ENCODE results near the gene PLXDC2.

DNA sequence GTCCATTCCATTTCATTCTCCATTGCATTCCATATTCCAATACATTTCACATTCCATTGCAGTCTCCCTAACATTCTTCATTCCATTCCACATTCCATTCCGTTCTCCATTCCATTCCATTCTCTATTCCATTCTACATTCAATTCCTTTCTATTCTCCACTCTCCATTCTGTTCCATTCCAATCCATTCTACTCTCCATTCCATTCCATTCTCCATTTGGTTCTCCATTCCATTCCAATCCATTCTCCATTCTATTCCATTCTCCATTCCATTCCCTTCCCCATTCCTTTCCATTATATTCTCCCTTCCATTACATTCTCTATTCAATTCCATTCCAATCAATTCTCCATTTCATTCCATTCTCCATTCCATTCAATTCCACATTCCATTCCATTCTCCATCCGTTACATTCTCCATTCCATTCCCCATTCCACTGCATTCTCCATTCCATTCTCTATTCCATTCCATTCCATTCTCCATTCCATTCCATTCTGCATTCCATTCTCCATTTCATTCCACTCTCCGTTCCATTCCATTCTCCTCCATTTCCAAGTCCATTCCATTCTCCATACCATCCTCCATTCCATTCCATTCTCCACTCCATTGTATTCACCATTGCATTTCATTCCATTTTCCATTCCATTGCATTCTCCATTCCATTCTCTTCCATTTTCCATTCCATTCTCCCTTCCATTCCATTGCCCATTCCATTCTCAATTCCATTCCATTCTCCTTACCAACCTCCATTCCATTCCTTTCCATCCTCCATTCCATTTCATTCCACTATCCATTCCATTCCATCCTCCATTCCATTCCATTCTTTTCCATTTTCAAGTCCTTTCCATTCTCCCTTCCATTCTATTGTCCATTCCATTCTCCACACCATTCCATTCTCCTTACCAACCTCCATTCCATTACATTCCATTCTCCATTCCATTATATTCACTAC is 82.4 kb downstream of the NSUN6 start:
- PRO-cap = no peak

GRCh38 chr10:18570468-18570939 is 80.9 kb downstream of the NSUN6 start:
- PRO-cap = no peak

- PRO-cap = no peak
Measured at GRCh38 chr10:18570940-18571893, 80.2 kb downstream of the NSUN6 start.

DNA sequence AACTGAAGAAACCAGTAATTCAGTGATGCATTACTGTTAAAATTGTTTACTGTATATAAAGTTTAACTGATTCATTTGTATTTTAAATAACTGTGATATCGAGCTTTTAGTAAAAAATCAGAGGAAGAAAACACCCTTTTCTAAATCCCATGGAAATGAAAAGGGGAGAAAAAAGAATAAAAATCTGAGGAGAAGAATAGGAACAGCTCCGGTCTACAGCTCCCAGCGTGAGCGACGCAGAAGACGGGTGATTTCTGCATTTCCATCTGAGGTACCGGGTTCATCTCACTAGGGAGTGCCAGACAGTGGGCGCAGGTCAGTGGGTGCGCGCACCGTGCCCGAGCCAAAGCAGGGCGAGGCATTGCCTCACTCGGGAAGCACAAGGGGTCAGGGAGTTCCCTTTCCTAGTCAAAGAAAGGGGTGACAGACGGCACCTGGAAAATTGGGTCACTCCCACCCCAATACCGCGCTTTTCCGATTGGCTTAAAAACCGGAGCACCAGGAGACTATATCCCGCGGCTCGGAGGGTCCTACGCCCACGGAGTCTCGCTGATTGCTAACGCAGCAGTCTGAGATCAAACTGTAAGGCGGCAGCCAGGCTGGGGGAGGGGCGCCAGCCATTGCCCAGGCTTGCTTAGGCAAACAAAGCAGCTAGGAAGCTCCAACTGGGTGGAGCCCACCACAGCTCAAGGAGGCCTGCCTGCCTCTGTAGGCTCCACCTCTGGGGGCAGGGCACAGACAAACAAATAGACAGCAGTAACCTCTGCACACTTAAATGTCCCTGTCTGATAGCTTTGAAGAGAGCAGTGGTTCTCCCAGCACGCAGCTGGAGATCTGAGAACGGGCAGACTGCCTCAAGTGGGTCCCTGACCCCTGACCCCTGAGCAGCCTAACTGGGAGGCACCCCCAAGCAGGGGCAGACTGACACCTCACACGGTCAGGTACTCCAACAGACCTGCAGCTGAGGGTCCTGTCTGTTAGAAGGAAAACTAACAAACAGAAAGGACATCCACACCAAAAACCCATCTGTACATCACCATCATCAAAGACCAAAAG is 23.8 kb downstream of the NSUN6 start:
- PRO-cap = no peak

DNA sequence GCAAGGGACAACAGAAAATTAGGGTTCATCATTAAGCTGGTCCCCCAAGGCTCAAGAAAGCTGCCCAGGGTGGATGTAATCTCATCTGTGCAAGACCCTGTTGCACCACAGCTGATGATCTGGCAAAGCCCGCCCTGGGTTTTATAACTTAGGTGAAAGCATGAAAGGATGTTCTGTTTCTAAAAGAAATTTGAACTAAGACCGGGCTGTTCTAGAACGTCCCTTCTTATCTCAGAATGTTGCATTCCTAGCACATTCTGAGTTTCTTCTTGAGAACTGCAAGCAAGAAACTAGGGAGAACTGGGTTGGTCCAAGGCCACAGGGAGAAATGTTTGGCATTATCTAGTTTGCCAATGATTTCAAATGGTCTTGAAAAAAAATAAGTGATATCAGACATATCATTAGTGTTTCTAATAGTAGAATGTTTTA is 358.8 kb upstream of the PLXDC2 start:
- PRO-cap = no peak

DNA sequence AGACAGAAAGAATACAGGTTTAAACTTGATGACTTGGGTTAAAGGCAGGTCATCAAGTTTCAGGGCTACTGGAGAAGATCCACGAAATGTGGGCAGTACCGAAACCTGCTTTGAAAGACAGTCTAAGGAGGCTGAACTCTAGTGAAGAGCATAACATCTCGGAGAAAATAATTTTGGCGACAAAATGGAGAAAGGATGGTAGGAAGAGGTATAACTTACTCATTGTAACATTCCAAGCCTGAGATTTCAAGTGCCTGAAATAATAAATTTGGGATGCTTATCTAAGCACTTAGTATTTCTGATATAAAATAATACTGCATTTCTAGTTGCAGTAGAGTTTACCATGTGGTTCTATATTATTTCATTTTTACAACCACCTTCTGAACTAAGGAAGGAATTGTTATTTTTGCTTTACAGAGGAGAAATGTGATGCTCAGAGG is 26.5 kb upstream of the PLXDC2 start:
- PRO-cap = no peak

DNA sequence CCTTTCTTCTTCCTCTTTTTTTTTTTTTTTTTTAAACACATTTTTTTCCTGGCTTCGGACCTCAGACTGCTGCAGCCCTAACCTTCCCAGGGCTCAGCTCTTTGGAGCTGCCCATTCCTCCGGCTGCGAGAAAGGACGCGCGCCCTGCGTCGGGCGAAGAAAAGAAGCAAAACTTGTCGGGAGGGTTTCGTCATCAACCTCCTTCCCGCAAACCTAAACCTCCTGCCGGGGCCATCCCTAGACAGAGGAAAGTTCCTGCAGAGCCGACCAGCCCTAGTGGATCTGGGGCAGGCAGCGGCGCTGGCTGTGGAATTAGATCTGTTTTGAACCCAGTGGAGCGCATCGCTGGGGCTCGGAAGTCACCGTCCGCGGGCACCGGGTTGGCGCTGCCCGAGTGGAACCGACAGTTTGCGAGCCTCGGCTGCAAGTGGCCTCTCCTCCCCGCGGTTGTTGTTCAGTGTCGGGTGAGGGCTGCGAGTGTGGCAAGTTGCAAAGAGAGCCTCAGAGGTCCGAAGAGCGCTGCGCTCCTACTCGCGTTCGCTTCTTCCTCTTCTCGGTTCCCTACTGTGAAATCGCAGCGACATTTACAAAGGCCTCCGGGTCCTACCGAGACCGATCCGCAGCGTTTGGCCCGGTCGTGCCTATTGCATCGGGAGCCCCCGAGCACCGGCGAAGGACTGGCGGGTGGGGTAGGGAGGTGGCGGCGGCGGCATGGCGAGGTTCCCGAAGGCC is at the start of gene PLXDC2:
Gene PLXDC2, plus strand, starts transcription at position 64 of the 732 bp plus-strand sequence.
- PRO-cap = bidirectional peak, plus-strand start at position 504 of the sequence, minus-strand start at position 481 of the sequence; unidirectional peak, minus-strand start at position 563 of the sequence

- PRO-cap = no peak
Measured at GRCh38 chr10:19817340-19818168, 1.3 kb downstream of the PLXDC2 start.

DNA sequence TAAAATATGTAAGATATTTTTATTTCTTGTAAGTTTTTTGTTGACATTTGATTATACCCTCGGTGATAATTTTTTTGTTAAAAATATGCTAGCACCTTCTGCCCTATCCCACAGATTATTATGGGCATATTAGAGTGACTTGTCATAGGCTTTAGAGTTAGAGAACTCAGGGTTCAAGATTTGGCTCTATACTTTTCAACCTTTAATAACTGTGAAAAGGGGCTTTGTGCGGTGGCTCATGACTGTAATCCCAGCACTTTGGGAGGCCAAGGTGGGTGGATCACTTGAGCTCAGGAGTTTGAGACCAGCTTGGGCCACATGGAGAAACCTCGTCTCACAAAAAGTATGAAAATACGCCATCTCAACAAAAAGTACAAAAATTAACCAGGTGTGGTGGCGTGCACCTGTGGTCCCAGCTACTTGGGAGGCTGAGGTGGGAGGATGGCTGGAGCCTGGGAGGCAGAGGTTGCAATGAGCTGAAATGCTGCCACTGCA is 52.7 kb downstream of the PLXDC2 start:
- PRO-cap = no peak

DNA sequence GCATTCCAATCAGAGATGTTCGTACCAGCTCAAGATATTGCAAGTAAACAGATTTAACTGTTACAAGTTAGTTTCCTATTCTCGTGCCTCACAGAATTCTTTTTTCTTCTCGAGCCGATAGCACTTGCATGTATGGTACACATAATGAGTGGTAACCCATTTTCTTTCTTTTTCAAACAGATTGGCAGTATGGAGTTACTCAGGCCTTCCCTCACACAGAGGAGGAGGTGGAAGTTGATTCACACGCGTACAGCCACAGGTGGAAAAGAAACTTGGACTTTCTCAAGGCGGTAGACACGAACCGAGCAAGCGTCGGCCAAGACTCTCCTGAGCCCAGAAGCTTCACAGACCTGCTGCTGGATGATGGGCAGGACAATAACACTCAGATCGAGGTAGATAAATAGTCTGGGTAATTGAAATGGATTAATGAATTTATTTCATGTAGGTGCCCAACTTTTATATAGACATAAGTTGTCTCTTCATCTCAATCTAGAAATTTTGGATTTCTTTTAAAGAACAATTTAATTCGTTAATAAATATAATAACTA is 185.4 kb downstream of the PLXDC2 start:
- PRO-cap = no peak

DNA sequence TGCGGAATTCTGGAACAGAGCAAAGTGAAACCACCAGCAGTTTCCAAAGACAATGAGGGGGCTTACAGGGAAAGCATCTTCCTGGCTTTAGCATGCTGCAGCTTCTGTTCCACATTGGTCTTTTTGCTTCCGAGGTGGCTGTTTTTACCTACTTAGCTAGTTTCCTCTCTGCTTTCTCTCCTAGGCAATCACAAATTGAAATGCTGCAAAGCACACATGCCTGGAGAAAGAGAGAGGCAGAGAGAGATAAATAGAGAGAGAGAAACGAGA is 200.6 kb downstream of the PLXDC2 start:
- PRO-cap = no peak

- PRO-cap = no peak
Measured at GRCh38 chr10:20085697-20085923, 269.4 kb downstream of the PLXDC2 start.

GRCh38 chr10:20091993-20092313 is 275.7 kb downstream of the PLXDC2 start:
- PRO-cap = no peak

GRCh38 chr10:20099896-20100835 is 283.9 kb downstream of the PLXDC2 start:
- PRO-cap = no peak

DNA sequence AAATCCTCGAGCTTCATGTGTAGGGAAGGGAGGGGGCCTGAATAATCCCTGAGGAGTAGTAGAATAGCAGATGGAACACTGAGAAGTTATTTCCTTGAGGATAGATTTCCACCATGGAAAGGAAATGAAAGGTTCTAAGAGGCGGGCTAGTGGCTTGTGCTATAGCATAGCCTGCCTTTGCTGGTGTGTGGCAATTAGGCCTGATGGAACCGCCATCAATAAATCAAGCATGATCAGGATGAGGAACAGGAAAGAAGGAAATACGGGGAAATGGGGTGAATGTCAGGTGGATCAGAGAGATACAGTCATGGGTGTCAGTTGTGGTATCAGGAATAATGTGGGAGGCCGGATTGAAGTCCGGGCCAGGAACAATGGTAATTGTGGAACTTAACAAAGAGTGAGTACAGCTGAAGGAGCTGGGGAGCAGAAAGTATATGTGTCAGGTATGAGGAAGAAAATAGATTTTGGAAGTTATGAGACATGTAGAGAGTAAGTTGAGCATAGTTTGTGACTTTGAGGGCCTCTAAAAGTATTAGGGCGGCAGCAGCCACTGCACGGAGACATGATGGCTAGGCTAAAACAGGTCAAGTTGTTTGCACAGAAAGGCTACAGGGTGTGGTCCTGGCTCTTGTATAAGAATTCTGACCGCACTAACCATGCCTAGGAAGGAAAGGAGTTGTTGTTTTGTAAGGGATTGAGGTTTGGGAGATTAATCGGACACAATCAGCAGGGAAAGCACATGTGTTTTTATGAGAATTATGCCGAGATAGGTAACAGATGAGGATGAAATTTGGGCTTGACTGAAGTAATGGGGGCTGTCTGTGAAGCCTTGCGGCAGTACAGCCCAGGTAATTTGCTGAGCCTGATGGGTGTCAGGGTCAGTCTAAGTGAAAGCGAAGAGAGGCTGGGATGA is 304.7 kb downstream of the PLXDC2 start:
- PRO-cap = no peak

DNA sequence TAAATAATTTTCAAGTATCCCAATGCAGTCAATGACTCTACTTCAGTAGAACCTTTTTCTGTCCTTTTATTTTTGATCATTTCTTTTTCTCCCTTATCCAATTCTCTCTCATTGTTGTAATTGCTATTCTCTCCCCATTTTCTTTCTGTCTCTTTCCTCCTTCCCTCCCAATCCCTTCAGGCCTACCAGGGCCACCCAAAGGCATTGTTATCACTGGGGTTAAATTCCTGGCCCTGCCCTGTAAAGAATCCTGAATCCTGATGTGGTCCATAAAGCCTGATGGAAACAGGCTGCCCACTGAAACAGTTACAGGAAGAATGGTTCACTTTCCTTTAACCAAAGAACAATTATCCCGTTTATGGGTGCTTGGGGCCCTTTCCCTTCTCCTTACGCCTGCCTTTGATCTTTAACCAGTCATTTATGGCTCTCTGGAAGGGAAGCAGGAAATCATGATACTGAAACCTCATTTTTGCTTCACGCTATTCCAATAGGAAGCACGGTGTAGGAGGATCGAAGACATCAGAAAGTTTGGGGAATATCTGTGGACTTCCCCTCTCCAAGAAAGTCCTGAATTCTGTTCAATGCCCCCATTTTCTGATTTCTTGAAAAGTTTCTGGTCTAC is 273.1 kb upstream of the NEBL start:
- PRO-cap = no peak

- PRO-cap = no peak
Measured at GRCh38 chr10:21173390-21173757, 276.3 kb upstream of the NEBL start.

GRCh38 chr10:21293517-21294154 is 231.8 kb downstream of the SKIDA1 start:
- PRO-cap = no peak

DNA sequence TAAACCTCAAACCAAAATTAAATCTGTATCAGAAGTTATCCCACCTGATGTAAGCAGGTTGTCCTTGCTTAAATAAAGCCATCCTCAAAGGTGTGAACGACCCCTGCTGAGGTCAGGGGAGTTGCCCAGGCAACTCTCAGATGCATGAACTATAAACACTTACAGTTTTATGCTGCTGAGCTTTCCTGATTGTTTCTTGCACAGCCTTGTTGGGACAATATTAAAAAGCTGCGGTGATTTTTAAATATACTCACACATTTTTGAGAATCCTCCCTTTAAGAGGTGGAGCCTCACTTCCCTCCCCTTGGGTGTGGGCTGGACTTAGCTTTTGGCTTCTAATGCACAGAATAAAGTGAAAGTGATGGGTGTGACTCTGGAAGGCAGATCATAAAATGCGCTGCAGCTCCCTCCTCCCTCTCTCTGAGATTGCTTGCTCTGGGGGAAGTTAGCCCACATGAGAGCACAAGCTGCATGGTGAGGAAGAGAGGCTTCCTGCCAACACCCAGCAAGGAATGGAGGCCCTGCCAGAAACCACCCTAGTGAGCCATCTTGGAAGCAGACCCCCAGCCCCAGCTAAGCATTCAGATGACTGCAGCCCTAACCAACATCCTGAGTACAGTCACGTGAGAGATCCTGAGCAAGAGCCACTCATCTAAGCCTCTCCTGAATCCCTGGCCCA is 152.6 kb downstream of the SKIDA1 start:
- PRO-cap = no peak

- PRO-cap = bidirectional peak, plus-strand start at chr10:21527449, minus-strand start at chr10:21527238
Measured at GRCh38 chr10:21526950-21527714, 1.6 kb upstream of the SKIDA1 start.

Data from left cardiac atrium (tissue), 1 donor.